Mesangial cell (primary cell): ENCODE measurements around the gene HEPACAM2.

DNA sequence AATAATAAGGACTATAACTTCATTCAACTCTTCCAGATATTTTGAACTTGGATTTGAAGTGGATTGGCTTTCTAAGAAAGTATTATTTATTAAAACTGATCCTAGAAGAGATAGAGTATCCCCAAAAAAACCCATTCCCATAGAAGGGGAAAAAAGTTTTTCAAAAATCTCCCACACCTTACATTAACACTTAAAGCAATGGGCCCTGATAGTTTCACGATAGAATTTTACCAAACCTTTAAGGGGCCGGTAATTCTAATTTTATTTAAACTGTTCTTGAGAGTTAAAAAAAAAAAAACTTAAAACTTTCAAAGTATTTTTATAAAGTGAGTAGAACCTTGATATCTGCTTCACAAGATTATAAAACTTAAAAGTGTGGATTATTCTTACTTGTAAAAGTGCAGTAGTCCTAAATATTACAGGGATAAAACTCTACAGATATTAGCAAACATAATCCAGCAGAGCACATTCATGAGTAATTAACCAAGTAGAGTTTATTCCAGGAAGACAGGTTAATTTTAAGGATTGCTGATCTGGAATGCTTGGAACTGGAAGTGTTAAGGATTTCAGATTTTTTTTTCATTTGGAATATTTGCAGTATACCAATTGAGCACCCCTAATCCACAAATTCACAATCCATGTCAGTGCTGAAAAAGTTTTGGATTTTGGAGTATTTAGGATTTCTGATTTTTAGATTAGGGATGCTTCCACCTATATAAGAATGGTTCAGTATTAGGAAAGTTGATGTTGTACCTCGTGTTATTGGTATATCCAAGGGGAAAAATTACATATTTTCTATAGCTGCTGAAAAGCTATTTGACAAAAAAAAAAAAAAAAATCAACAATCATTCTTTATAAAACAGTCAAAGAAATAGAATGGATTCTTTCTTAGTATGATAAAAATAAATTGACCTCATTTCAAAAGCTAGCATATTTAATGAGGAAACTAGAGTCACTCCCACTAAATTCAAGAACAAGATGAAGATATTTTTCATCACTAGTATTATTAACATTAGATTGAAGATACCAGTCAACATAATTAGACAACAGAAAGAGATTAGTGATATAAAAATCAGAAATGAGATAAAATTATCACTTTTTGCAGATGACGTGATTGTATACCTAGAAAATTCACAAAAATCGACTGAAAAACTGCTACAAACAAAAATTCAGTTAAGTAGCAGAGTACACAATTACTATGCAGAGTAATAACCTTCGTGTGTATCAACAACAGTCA lies 69.2 kb upstream of the GATAD1 start:
- RAMPAGE, long total RNA, result no peak

GRCh38 chr7:92448663-92449376 lies 1.5 kb downstream of the GATAD1 start:
- RAMPAGE, long total RNA, result no peak

GRCh38 chr7:92627975-92628274 lies 37.7 kb upstream of the FAM133B start:
- RAMPAGE, long total RNA, result no peak

- RAMPAGE, long total RNA, result no peak
Measured at GRCh38 chr7:92800206-92800936, 36.0 kb downstream of the CDK6 start.

DNA sequence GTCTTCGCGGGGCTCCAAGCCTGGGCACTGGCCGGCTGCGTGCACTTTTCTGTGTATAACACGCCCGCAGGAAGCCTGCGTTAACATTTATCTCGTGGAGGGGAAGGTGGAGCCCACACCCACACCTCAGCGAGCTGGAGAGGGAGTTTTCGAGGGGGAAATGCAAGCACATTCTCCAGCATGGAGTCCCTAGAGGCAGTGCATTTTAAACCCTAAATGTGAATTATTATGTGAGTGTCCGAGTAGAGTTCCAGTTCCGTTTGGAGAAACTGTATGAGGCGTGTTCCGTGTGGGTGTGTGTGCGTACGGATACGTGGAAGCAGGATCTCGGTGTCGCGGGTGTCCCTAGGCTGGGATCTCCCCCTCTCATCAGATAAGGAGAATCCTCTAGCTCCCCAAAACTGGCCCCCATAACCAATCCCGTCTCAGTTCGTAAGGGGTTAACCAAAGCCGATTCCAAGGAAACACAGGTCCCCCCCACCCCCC lies 452 bp downstream of the CDK6 start:
- RAMPAGE, long total RNA, result no peak

GRCh38 chr7:92870839-92871188 lies 34.4 kb upstream of the CDK6 start:
- RAMPAGE, long total RNA, result no peak

GRCh38 chr7:92926281-92927060 lies 90.1 kb upstream of the CDK6 start:
- RAMPAGE, long total RNA, result no peak

DNA sequence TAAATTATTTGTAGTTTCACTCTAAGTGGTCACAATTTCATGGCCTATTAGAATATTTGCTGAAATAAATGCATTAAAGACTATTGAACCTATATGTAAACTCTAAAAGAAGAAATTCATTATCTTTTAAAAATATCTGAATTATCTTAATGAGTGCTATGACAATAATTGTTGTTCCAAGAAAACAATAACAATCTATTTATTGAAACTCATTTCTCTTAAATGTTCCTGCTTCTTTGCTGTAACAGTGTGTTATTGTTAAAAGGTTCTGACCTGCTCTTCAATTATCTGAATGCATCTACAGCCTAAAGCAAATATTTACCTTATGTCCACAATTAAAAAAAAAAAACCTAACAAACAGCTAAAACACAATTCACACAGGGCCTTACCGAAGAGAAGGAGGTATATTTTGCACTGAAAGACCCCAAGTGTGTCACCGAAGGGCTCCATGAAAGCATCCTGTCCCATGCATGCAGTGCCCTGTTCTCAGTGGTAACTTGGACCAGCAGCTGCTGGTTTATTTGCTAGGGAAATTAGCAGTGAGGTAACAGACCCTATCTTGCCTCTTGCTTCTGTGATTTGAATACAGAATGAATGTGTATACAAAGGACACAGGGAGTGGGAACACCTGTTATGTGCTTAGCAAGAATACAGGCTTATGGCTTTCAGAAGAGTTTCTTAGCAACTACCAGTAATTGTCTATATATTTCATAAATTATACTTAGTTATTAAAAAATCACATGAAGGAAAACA lies at the start of gene HEPACAM2:
Gene HEPACAM2 (minus strand): TSS at position 491 of the 753 bp plus-strand sequence.
- RAMPAGE, long total RNA, result no peak

DNA sequence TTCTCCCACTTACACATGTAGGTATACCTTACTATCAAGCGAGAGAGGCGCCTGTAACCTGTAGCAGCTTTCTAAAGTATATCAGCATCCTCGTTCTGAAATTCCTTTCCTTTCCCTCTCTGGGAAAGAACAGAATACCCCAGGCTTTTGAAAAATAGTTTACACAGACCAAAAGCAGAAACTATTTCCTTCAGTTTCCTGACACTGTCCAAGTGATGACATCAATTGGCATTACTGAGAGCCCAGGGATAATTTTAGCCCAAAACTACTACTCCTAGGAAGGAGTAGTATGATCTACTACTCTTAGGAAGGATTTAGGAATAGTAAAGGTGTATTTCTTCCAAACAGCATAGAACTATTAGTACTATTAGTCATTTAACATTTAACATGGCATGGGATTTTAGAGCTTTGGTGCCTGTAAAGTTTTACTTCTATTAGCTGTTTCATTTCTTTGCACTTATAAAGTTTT lies 6.1 kb downstream of the GNG11 start:
- RAMPAGE, long total RNA, result no peak

DNA sequence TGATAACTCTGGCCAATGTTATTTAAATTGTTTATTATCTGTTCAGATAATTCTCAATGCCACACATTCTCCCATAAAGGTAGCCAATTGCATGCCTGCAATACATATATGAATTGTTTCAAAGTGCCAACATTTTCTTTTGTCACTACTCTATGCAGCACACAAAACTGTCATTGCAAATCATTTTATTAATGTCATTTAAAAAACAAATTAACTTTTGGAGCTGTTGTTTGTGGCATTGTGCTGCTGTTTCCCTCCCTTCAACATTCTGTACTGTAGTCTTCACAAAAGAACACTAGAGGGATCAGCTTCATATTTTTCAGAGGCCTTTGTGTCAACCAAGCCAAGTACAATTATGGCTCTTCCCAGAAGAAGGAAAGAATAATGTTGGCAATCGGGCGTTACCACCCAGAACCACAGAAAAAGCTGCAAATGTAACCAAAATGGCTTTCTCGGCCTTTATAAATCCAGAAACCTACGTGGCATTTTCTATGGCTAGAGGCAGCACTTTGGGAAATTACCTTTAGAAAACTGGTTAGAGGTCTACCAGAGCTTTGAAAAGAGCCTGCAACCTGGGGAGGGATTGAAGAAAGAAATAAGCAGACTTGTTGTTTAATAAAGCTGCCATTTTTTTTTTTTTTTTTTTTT lies 98.9 kb upstream of the COL1A2 start:
- RAMPAGE, long total RNA, result no peak

DNA sequence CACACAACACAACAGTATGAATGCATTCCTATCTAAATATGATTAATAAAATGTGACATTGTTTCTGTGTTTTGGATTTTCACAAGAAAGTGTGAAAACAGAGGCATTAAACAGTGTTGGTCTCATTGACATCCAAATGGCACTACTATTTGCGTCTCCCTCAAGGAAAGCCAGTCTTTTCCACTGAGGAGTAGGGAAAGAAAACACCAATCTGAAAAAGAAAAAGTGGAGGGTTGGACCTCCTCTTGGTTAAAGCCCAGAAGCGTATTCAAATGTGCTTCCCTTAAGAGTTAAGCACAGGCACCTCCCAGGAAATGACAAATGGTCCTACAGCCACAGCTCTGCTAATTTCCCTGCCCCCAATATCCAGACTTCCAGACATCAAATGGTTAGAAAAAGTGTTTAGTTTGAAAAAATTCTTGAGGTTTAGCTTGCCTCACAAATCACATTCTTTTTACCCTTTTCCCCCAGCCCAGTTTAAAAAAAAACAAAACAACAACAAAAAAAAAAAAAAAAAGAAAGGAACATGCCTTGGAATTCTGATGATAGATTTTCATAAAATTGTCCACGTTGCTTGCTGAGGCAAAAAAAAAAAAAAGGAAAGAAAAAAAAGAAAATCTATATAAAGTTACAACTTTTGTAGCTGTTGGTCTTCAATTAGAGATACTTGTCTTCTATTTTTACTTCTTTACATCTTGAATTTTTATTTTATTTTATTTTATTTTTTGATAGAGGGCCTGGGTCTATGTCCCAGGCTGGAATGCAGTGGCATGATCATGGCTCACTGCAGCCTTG lies 19.0 kb upstream of the COL1A2 start:
- RAMPAGE, long total RNA, result no peak

- RAMPAGE, long total RNA, result no peak
Measured at GRCh38 chr7:94510595-94511197, 1.1 kb downstream of the CASD1 start.

GRCh38 chr7:94657473-94658366 lies 1.8 kb upstream of the SGCE start:
- RAMPAGE, long total RNA, result no peak

DNA sequence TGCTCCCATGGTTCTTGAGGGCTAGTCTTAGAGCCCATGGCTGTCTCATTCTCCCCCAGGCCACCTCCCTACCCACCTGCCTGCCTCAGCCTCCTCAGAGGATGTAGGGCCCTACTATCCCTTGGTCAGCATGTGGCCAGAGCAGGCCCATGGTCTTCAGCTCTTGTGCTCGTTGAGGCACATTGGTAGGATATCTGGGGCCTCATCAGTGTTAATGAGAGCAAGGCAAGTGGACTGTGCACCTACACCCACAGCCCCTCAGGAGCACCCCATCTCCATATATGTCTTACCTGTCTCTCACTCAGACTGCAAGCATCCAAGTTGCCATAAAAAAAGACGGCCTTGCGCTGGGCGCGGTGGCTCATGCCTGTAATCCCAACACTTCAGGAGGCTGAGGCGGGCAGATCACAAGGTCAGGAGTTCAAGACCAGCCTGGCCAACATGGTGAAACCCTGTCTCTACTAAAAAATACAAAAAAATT lies 72.2 kb upstream of the PPP1R9A start:
- RAMPAGE, long total RNA, result no peak

DNA sequence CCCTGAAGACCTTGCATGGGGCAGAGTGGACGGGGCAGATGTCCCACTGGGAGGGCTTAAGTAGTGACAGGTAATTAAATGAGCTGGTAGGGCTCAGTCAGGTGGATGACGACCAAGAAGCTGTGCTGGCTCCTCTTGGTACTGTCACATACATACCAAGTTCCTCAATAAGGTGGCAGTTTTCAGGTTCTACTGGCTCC lies 1.8 kb downstream of the PON3 start:
- RAMPAGE, long total RNA, result no peak

GRCh38 chr7:95397824-95398607 lies 1.8 kb upstream of the PON3 start:
- RAMPAGE, long total RNA, result no peak

- RAMPAGE, long total RNA, result no peak
Measured at GRCh38 chr7:95586731-95587334, 9.5 kb downstream of the PDK4 start.

- RAMPAGE, long total RNA, result no peak
Measured at GRCh38 chr7:95628711-95629546, 32.6 kb upstream of the PDK4 start.

DNA sequence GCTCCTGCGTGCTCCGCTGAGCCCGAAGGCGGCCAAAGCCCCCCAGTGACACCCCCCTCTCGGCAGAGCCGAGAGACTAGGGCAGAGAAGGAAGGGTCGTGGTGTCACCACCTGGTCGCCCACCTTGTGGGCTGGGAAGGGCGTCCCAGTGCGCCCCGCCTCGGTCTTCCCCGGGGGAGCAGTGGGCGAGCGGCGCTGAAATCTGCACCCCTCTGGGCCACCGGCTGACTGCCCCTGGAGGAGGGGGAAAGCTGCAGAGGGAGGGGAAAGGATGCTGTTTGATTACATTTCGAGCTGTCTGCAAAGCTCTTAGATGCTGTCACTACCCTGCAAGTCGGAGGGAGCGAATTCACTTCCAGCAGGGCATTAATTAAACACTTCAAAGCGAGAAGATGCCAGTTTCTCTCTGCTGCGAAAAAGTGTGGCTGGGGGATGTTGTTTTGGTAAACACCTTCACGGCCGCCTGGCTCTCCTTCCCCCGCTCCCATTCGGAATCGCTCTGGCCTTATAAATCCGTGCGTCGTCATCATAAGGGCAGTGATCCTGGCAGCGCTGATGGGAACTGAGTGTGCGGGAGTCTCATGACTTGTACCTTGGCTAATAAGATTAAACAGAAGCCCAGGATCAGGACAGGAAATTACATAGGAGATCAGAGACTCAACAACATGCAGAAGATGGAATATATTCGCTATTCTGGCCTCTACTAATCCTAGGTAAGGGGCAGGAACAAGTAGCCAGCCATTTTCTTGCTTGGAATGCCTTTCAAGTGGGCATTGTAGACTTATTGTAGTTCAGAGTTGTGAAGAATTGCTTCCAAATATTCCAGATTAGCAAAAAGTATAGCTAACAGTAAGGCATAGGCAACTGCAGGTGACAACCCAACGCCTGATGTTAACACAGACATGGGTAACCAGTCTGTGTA lies 833 bp downstream of the DYNC1I1 start:
- RAMPAGE, long total RNA, result no peak

DNA sequence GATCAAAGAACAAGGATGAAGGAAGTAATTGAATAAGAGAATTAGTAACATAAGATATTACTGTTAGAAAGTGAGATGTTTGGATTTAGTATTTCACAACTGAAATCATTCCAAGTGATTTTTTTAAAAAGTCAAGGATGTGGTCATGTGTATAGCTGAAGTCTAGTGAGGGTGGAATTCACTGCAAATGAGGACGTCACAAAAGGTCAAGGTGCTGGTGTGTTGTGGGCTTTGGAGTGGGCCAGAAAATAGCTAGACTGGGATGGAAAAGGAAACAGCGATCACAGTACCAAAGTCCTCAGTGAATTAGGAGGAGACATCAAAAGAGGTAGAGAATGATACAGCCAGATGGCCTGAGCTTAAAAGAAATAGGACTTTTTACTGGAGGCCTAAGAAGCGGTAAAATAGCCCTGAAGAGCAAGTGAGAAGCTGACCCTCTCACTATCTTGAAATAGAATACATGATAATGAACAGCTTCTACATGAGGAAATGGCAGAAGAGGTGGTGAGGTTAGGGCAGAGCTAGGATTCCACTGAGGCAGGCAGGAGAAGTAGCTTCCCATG lies 272.9 kb downstream of the DYNC1I1 start:
- RAMPAGE, long total RNA, result no peak